Peyer's patch (tissue), 4 donors: ENCODE measurements around the gene ARID1B.

- PRO-cap: no peak
- RAMPAGE, long total RNA, 4 experiments: no peak in any of the 4 experiments
Measured at GRCh38 chr6:155148873-155149521, 114.8 kb upstream of the CLDN20 start.

GRCh38 chr6:155182945-155183626 is 80.7 kb upstream of the CLDN20 start:
- PRO-cap: no peak
- RAMPAGE, long total RNA, 4 experiments: no peak in any of the 4 experiments

- PRO-cap: no peak
- RAMPAGE, long total RNA, 4 experiments: no peak in any of the 4 experiments
Measured at GRCh38 chr6:155228544-155228999, 35.2 kb upstream of the CLDN20 start.

DNA sequence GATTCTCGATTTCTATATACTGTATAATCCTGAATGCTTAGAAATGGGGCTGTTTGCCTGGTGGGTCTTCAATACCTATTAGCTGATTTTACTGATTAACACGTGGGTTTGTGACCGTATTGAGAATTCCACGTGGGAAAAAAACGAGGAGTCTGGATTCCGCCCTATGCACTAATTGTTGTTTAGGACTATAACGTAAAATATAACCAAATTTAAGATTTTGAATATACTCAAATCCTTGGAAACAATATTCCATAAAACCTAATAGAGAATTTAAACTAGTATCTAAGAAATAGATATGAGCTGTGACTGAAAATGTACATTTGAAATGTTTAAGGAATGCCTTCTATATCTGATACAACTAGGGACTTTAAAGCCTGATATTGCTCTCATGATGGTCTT is 93.5 kb upstream of the NOX3 start:
- PRO-cap: no peak
- RAMPAGE, long total RNA, 4 experiments: no peak in any of the 4 experiments

DNA sequence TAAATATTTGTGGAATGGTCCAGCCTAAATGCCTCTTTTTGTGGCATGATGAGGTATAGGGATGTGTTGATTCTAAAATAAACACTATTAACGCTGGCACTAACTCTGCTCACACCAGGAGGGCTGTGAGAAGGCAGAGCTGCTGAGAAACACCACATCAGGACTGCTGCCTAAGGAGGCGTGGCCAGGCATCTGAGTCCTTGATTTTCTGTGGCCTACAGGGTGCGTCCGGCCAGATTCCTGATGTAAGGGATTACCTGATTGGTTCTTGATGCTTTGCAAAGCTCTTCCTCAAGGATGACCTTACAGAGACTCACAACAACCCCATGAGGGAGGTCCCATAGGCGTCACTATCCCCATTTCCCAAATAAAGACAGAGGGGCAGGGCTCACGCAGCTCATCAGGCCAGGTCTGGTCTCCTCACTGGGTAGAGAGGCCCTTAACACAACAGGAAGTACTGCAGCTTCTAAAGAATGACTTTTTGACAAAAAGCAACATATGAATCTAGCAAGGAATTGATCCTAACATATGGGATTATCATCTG is 219.6 kb upstream of the ARID1B start:
- PRO-cap: no peak
- RAMPAGE, long total RNA, 4 experiments: no peak in any of the 4 experiments

- PRO-cap: bidirectional peak, plus-strand start at chr6:156777239, minus-strand start at chr6:156777233; bidirectional peak, plus-strand start at chr6:156777378, minus-strand start at chr6:156777346; bidirectional peak, plus-strand start at chr6:156777849, minus-strand start at chr6:156777911; bidirectional peak, plus-strand start at chr6:156778264, minus-strand start at chr6:156778135
- RAMPAGE, long total RNA, 4 experiments: start-site peak on the plus strand in 2 of 4 experiments, at chr6:156777963-156778094 at its widest, 24 to 29 reads per replicate
Measured at GRCh38 chr6:156777175-156778174, at the start of gene ARID1B. Gene ARID1B (plus strand): TSS chr6:156777378.

- PRO-cap: no peak
- RAMPAGE, long total RNA, 4 experiments: start-site peak on the plus strand in 1 of 4 experiments, at chr6:156795589-156796232 at its widest, 5 reads per replicate
Measured at GRCh38 chr6:156795769-156796354, 18.7 kb downstream of the ARID1B start.

DNA sequence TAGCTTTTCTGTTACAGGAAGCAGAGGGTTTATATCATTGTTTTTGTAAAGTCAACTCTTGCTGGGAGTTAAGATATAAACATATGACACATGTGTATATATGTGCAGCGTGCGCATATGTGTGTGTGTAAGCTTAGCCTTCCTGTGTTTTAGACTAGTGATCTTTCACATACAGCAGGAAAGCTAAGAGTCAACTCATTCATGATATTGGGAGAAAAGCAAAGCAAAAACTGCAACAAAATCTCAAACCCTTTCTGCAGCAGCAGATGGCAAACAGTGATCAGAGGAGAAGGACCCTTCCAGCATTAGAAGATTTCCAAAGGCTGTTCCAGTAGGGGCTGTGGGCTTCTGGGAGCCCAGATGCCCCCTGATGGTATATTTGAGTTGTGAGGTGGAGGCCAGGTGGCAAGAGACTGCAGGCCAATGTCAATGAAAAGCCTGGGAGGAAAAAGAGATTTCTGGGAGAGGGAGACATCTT is 102.5 kb downstream of the ARID1B start:
- PRO-cap: no peak
- RAMPAGE, long total RNA, 4 experiments: no peak in any of the 4 experiments

DNA sequence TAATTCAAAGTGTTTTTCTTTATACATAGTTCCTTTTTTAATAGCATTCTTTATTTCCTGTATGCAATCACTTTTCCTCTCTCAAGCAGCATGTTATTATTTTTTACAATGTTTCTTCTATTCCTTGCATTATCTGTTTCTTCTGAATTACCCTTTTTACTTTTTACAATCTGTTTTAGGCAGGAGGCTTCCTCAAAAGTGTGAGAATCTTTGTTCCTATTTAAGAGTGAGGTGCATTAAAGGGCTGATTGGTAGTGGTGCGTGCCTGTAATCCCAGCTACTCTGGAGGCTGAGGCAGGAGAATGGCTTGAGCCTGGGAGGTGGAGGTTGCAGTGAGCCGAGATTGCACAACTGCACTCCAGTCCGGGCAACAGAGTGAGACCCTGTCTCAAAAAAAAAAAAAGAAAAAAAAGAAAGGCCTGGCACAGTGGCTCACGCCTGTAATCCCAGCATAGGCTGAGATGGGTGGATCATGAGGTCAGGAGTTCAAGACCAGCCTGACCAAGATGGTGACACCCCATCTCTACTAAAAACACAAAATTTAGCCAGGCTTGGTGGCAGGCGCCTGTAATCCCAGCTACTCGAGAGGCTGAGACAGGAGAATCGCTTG is 205.6 kb downstream of the ARID1B start:
- PRO-cap: no peak
- RAMPAGE, long total RNA, 4 experiments: start-site peak on the plus strand in 1 of 4 experiments, centred at position 268 of the sequence, 14 reads per replicate

- PRO-cap: no peak
- RAMPAGE, long total RNA, 4 experiments: no peak in any of the 4 experiments
Measured at GRCh38 chr6:157010631-157011177, 233.5 kb downstream of the ARID1B start.

GRCh38 chr6:157036272-157036869 is 259.2 kb downstream of the ARID1B start:
- PRO-cap: no peak
- RAMPAGE, long total RNA, 4 experiments: no peak in any of the 4 experiments

GRCh38 chr6:157208071-157208790 is 115.1 kb downstream of the TMEM242 start:
- PRO-cap: no peak
- RAMPAGE, long total RNA, 4 experiments: no peak in any of the 4 experiments

GRCh38 chr6:157244074-157244607 is 79.2 kb downstream of the TMEM242 start:
- PRO-cap: no peak
- RAMPAGE, long total RNA, 4 experiments: no peak in any of the 4 experiments

DNA sequence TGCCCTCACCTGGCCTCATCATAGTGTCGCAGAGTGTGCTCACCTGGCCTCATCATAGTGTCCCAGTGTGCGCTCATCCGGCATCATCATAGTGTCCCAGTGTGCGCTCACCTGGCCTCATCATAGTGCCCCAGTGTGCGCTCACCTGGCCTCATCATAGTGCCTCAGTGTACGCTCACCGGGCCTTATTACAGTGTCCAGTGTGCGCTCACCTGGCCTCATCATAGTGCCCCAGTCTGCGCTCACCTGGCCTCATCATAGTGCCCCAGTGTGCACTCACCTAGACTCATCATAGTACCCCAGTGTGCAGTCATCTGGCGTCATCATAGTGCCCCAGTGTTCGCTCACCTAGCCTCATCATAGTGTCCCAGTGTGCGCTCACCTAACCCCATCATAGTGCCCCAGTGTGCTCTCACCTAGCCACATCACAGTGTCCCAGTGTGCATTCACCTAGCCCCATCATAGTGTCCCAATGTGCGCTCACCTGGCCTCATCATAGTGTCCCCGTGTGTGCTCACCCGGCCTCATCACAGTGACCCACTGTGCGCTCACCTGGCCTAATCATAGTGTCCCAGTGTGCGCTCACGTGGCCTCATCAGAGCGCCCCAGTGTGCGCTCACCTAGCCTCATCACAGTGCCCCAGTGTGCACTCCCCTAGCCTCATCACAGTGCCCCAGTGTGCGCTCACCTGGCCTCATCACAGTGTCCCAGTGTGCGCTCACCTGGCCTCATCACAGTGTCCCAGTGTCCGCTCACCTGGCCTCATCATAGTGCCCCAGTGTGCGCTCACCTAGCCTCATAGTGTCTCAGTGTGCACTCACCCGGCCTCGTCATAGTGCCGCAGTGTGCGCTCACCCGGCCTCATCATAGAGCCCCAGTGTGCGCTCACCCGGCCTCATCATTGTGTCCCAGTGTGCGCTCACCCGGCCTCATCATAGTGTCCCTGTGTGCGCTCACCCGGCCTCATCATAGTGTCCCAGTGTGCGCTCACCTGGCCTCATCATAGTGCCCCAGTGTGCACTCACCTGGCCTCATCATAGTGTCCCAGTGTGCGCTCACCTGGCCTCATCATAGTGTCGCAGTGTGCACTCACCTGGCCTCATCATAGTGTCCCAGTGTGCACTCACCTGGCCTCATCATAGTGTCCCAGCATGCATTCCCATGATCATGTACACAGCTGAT is 9.7 kb downstream of the TMEM242 start:
- PRO-cap: no peak
- RAMPAGE, long total RNA, 4 experiments: no peak in any of the 4 experiments

DNA sequence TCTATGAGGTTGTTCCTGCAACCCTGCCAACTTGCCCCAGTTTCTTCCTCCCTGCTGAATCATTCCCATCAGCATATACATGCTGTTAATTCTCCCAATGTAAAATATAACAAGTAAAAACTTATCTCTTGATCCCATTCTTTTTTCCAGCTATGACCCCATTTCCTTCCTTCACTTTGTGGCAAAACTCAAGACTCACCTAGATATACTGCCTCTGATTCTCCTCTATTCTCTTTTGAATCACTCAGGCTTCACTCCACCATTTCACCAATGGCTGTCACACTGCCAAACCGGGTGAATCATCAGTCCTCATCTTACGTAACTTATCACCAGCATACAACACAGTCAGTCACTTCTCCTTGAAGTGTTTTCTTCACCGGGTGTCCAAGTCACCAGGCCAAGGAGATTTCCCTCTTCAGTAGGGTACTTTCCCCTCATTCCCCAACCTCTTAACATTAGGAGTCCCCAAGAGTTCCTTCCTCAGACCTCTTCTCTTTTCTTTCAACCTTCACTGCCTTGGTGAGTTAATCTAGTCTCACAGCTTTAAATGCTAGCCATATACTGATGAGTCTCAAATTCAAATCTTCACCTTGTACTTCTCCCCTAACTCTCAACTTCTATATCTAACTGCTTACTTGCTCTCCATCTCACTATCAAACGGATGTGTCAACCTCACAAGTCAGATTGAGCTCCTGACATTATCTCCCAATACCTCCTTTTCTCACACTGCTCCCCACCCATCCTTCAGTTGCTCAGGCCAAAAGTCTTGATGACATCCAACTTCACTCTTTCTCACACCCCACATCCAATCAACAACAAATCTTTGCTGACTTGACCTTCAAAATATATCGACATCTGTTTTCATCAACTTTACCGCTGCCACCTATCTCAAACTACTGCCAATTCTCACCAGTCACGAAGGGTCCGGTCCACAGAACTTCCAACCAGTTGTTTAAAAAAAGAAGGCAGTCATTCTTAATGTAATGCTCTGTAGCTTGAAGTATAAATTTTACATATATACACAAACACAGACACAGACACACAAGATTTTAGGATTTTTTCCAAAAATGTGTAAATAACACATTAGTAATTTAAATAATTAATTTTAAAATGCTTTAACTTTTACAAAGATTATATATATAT is 5.9 kb downstream of the TMEM242 start:
- PRO-cap: no peak
- RAMPAGE, long total RNA, 4 experiments: no peak in any of the 4 experiments

DNA sequence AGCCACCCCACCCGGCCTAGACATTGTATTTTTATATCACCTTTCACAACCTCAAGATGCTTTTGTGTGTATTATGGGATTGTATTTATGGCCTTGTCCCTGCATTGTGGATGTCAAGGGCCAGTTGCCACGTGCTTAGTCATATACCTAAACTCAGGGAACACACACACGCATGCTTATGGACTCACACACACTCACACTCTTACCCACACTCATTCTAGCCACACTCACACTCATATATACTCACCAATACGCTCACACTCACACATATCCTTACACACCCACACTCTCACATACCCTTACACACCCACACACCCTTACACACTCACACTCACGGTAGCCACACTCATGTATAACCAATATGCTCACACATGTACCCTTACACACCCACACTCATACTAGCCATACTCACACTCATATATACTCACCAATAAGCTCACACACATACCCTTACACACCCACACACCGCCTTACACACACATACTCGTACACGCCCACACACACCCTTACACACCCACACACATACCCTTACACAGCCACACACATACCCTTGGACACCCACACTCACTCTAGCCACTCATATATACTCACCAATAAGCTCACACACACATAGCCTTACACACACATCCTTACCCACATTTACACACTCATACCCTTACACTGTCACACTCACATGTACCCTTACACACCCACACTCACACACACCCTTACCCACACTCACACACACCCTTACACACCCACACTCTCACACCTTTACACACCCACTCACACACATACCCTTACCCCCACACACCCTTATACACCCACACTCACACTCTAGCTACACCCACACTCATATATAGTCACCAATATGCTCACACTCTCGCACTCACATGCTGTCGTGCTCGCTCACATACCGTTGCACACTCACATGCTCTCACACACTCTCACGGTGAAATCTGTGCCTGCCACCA is 192.5 kb upstream of the SNX9 start:
- PRO-cap: no peak
- RAMPAGE, long total RNA, 4 experiments: no peak in any of the 4 experiments

GRCh38 chr6:157666975-157667862 is 155.8 kb upstream of the SNX9 start:
- PRO-cap: no peak
- RAMPAGE, long total RNA, 4 experiments: no peak in any of the 4 experiments

GRCh38 chr6:157713593-157714007 is 109.4 kb upstream of the SNX9 start:
- PRO-cap: no peak
- RAMPAGE, long total RNA, 4 experiments: no peak in any of the 4 experiments

DNA sequence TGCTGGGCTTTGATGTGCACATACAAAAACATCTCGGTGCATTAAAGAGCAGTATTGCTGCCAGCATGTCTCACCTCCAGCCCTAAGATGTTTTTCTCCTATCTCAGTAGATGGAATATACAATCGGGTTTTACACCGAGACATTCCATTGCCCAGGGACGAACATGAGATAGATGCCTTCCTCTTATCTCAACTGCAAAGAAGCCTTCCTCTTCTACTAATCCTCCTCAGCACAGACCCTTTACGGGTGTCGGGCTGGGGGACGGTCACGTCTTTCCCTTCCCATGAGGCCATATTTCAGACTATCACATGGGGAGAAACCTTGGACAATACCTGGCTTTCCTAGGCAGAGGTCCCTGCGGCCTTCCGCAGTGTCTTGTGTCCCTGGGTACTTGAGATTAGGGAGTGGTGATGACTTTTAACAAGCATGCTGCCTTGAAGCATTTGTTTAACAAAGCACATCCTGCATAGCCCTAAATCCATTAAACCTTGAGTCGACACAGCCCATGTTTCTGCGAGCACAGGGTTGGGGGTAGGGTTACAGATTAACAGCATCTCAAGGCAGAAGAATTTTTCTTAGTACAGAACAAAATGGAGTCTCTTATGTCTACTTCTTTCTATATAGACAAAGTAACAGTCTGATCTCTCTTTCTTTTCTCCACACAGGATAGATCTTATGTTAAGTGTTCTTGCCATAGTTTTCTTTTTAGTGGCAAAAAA is 70.4 kb upstream of the SNX9 start:
- PRO-cap: no peak
- RAMPAGE, long total RNA, 4 experiments: no peak in any of the 4 experiments

GRCh38 chr6:157764295-157765064 is 58.6 kb upstream of the SNX9 start:
- PRO-cap: bidirectional peak, plus-strand start at chr6:157764648, minus-strand start at chr6:157764378
- RAMPAGE, long total RNA, 4 experiments: no peak in any of the 4 experiments